ENCODE data around the genes MYOG, MYBPH and PRELP.

DNA sequence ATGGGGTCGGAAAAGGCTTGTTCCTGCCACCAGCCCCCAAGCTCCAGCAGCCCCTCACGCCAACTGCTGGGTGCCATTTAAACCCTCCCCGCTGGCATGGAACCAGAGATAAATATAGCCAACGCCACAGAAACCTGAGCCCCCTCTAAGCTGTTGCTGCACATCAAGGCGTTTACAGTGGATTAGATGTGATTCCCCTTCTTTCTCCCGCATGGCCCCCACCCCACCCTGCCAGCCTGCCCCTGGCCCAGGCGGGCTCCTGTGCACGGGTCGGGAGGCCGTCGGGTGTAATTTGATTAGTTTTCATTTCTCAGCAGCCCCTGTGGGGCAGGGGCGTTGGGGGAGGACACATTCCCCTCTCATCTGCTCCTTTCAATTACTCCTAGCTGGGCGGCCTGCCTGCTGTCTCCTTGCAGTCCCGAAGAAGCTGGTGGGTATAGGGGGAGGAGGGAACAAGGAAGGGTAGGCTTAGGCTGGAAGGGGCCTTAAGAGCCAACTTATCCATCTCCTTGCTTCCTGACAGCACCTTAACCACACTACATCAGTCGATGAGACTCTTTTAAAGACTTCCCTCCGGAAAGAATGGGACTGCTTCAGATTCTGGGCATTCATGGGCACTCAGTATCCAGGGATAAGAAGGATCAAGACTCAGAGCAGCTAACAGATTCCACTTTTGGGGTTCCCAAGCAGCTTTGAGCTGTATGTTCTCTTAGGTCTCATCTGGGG lies at the start of gene MYOG:
Gene MYOG, minus strand, starts transcription at position 53 of the 726 bp plus-strand sequence.
- PRO-cap: no peak

DNA sequence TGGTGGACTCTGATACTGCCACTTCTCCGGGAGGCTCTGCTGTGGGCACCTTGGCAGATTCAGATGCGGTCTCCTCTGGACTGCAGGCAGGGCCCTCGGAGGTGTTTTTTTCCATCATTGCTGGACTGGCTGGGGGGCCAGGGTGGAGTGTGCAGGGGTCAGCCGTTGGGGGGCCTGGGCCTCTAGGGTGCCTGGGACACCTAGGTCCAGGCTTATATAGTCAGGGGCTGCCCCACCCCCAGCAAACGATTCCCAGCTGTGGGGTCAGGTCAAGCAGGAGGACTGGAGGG lies at the start of gene MYBPH:
Gene MYBPH, minus strand, starts transcription at position 189 of the 290 bp plus-strand sequence.
- PRO-cap: no peak

DNA sequence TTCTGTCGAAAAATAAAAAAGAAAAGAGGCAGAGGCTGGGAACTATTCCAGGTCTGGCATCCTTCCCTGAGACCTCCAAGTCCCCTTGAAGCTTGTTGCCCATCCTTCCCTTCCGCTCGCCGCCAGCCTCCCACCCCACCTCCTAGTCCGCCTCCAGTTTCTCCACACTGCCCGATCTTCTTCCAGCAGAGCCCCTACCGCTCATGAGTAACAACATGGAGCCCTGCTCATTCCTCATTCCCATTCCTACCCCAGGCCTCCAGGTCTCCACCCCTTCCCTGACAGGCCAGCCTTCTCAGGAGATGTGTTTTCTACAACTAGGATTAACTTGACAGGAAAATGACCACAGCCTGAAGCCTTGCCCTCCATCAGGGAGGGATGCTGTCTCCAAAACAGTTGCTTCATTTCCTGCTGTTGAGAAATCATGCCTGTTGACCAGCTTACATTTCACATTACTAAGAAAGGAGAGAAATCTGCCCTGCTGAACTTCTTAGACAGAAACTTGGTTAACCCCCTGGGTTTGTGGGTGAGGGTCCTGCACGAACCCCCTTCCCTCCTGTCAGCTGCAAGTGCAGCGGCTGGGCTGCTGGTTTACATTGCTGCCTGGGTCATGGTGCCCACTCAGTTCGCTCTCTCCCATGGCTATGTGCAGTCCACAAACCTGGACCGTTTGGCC lies 16.0 kb upstream of the CHI3L1 start:
- PRO-cap: no peak

DNA sequence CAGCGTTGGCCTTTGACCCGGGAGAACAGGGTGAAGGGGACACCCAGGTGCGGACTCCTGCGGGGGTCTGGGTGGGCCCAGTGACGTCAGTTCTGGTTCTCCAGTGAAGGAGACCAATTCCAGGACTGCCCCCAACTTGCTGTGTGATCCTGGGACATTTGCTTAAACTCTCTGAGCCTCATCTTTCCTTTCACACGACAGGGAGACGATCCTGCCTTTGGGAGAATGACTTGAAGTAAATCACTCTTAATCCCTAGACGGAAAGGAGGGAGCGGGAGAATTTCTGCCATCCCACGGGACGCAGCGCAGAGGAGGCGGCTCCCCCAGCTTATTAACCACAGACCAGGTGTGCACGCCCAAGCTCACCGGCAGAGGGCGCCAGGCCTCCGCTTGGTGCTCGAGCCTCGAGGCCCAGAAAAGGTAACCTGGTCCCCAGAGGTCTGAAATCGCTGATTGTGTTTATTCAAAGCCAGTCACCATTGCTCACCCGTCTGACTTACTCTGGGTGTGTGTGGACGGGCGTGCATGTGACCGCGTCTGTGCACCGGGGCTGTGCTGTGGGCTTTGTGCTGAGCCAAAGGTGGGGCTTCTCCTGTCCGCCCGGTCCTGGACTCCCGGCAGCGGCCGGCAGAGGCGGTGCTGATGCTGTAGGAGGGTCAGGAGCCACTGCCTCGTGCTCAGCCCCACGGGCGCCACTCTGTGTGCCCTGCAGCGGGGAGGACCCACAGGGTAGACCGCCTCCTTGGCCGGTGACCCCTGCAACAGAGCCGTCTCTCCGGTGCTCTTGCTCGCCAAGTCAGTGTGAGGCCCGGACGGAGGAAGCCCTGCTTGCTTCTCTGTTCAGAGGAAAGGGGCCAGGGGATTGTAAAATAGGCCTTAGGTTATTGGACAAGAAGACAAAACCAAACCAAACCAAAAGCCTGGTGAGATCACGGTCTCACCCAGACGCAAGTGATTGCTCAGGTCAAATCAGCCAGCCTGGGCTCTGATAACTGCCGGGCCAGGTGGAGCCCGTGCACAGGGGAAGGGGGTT lies 32.1 kb upstream of the BTG2 start:
- PRO-cap: unidirectional peak, plus-strand start at position 799 of the sequence

DNA sequence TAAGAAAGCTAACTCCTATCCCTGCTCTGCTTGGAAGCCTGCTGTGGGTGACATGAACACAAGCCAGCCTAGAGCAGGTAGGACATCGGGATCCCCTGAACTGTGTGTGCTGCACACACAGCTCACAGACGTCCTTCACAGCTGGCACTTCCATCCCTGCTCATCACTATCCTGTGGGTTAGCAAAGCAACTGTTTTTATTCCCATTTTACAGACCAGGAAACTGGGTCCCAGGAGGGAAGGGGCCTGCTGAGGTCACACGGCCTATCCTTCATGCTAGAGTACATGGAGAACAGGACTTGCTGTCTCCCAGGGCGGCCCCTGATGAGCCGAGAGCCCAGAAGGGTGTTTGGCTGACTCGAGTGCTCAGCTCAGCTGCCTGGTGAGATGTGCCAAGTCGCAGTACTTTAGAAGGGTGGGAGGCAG lies 28.4 kb upstream of the BTG2 start:
- PRO-cap: no peak

GRCh38 chr1:203287048-203287878 lies 18.1 kb upstream of the BTG2 start:
- PRO-cap: no peak

- PRO-cap: no peak
Observed at GRCh38 chr1:203300758-203301360, 4.5 kb upstream of the BTG2 start.

DNA sequence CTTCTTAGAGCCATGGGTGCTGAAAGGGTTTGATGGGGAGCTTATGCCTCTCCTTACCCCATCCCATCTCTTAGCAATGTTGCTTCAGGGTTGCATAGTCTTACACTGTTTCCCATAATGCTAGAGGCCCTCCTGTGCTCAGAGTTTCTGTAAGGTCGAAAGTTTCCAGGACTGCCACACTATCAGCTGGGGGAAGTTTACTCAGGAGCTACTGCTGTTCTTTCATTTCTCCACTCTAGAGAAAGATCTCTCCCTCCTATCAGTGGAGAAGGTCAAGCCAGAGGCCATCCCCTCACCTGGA lies 777 bp downstream of the FMOD start:
- PRO-cap: no peak

DNA sequence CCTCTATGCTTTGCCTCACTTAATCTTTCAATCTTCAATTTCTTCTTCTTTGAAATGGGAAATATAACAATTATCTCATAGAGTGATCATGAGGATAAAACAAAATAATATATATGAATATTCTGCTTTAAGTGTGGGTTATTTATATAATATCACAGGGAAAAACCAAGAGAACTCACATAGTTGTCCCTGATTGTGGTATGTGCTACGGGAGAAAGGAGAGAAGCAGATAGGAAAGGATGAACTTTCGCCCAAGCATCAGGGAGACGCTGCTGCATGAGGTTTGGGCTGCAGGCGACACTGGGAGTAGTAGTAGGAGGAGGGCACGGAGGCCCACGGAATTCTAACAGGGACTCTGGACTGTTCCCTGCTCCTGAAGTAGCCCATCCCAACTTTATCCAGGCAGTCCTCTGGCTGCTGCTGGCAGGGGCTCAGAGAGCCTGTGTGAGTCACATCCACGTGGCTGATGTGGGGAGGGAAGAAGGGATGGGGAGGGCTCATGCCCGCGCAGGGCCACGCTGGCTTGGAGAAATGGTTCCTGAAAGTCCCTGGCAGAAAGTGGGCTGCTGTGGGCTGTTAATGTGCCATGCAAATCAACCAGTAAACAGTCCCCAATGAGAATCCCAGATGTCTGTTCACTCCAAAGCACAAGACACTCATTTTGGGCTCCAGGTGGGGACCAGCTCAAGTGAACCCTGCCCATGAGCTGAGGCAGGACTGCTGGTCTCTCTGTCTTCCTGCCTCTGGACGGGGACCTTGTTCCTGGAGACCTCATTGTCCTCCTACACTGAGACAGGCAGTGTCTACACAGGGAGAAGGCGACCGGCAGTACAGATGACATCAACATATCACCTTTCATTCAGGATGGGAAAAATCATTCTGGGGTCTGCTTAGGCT lies 57.5 kb upstream of the FMOD start:
- PRO-cap: bidirectional peak, plus-strand start at position 479 of the sequence, minus-strand start at position 396 of the sequence

DNA sequence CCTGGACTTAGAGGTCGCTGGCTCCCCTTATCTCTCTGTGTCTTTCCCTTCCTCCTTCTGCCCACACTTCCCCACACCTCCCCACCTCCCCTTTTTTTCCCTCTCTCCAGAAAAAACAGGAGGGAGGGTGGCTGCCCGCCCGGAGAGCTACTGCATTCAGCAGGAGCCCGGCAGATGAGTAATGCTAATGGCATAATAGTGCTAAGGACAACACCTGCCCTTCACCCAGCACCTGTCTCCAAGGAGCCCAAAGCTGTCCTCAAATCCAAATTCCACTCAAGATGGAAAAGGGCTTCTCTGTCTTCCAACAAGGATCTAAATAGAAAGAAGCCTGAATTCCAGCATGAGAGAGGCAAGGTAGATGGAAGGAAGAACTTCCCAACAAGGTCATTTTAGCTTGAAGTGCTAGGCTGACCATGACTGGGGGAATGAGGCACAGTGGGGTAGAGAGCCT lies 11.3 kb upstream of the PRELP start:
- PRO-cap: unidirectional peak, minus-strand start at position 59 of the sequence

- PRO-cap: no peak
Observed at GRCh38 chr1:203464884-203465674, 10.5 kb upstream of the PRELP start.

DNA sequence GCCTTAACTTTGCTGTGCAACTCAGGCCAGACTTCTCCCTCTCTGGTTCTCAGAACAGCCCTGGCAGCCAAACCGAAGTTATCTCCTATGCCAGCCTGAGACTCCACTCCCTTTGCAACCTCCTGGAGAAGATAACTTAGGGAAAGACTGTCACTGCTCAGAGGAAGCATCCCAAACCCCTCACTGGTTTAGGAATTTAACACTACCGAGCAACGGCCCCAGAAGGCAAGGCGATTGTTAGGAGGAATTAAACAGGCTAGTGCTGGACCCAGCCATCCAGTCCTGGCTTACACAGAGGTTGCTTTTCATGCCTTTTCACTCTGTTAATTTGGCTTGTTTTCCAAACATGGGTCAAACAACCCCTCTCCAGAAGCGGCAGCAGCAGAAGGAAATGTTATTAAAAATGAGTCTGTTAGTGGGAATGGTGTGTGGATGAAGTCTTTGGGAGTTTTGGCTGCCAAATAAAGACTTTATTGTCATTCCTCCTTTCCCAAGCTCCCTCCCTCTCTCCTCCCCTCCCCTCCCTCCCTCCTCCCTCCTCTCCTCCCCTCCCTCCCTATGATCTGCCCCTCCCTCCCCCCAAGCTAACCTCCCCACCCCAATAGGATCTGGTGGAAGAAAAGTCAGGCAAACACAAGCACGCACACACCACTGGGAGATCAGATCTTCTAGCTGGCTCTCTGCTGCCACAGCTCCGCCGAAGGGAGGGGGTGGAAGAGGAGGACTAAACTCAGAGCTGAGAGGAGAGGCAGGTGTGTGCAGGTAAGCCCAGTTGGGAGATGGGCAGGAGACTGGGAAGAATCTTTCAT lies at the start of gene PRELP:
Gene PRELP, plus strand, starts transcription at position 630 of the 809 bp plus-strand sequence.
- PRO-cap: bidirectional peak, plus-strand start at position 662 of the sequence, minus-strand start at position 456 of the sequence

DNA sequence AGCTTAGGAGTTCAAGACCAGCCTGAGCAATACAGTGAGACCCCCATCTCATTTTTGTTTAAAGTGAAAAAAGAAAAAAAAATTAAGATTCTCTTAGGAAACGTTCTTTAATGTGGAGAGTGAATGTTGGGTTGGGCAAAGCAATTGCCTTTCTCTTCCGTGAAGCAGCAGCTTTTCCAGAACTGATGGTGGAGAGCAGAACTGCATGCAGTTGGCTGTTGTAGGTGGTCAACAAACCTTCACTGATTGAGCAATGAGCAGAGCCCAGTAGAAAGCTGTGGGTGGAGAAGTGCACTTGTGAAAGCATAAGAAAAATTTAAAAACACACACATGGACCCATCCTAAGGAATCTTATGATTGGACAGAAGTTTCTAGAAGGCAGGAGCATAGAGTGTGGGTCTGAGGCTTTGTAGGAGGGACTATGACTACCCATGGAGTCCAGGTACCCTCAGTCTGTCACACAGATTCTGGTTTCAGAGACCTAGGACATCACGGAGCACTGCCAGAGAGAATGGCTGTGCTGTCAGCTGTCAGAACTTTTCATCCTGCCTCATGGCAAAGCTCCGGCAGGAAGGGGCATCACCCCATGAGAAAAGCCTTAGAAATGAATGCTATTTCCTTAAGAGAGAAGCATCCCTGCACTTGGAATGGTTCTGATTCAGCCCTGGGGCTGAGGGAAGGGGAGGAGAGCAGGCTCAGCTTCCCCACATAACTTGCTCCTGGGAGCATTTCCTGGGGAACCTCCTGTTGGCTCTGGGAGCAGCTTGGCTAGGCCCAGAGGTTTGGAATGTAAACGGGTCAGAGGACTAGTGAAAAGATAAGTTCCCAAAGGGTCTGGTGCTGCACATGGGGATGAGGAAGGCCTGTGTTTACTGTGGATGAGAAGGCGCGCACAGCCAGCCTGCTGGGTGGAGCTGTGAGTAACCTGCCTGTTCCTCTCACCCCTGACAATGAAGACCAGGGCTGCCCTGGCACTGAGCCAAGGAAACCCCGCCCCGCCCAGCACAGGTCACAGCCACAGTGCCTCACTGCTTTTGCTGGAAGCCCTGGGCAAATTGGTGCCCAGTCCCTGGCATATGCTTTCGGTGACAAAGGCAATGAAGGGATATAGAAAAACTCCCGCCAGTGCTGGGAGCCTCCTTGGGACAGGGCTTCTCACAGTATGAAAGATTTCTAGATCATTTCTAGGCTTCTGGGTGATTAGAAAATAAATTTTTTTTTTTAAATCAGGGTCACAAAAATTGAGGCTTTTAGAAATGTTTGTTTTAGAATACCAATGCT lies 4.9 kb downstream of the PRELP start:
- PRO-cap: bidirectional peak, plus-strand start at position 661 of the sequence, minus-strand start at position 545 of the sequence

DNA sequence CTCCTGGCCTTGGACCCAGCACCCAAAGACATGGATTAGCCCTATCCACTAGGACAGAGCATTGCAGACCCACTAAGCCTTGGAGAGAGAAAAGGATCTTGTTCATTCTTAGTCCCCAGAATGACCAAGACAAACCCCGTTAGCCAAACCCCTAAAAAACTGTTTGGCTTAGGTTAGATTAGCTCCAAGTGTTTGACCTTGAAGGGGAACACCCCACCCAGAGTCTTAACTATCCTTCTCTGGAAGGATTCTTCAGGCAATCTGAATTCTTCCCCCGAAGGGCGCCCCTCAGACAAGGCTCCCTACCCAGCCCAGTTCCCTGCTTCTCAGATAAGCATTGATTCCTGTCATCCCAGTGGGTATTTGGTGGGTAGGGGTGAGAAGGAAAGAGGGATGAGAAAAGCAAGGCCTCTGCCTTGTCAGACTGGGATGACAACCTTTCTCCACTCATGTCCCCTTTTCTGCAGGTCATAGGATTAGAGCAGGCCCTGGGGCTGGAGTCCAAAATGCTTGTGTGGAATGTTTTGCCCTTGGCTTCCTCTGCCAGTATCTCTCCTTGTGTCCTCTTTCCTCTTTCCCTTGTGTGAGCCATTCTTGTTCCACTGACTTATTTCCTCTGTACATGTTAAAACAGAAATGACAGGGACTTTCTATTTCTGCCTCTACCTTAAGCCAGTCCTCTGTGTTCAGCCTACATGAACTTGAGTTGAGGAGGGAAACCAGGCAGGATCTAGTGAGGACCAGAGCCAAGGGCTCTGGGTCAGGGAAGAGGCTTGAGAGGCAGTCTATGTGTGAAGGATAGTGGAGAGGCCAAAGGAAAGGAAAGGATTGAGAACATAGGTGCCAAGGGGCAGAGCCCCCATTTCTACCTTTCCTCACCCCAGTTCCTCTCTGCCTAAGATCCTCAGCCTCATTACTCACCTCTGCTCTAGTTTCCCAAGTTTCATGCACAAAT lies 4.0 kb downstream of the ATP2B4 start:
- PRO-cap: bidirectional peak, plus-strand start at position 696 of the sequence, minus-strand start at position 581 of the sequence

DNA sequence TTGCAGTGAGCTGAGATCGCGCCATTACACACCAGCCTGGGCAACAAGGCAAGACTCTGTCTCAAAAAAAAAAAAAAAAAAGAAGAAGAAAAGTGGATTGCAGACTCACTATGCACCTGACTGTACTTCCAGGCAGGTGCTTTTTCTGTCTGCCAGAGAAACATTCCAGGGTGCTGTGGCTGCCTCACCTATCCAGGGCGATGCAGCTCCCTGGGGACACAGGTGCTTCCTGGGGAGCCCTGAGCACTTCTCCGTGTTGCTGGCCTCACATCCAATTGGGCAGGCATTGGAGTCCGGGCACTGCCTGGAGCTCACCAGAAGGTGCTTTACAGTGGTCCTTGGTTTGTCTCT lies 35.5 kb upstream of the LAX1 start:
- PRO-cap: no peak

DNA sequence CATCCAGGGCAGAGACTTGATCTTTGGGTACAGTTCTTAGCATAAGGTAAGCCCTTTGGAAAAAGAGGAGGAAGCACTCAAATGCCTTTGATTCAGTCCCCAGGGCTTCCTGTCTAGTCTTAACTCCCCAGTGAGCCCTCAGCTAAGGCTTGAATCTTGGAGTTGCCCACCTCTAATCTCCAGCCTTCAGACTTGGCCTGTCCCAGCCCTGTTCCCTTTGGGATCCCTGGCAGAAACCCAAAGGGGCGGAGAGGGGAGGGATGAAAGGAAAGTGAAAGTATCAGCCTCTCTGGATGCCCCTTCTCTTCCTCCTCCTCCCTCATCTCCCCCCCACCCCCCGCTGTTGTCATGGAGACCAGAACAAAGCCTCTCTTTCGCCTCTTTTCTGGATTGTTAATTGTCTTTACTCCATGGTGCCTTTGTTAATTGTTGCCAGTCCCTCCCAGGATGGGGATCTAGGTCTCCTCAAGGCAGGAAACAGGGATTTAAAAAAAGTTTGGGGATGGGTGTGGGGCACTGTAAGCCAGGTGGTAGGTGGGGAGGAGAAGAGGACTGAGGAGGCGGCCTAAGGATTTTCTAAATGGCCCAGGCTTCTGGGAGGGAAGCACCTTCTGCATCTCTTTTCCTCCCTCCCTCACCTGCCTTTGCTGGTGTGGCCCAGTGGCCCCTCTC lies 7.7 kb upstream of the SOX13 start:
- PRO-cap: no peak

DNA sequence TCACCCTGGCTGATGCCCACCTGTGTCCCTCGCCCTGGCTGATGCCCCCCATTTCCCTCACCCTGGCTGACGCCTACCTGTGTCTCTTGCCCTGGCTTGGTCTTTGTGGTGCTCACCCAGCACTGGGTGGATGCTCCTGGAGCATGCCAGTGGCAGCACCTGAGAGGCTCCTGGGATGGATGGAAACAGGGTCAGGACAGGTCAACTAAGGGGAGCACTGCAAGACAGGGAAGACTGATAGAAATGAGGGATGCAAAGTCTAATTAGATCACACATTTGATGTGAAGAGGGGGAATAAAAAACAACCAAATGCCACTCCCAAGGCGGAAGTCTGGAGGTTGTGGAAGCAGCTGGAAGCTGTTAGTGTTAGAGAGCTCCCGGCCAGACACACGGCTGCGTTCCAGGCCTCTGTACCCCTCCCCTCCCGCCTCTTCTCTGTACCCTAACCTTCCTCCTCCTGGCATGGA lies 67.2 kb downstream of the PLEKHA6 start:
- PRO-cap: no peak

DNA sequence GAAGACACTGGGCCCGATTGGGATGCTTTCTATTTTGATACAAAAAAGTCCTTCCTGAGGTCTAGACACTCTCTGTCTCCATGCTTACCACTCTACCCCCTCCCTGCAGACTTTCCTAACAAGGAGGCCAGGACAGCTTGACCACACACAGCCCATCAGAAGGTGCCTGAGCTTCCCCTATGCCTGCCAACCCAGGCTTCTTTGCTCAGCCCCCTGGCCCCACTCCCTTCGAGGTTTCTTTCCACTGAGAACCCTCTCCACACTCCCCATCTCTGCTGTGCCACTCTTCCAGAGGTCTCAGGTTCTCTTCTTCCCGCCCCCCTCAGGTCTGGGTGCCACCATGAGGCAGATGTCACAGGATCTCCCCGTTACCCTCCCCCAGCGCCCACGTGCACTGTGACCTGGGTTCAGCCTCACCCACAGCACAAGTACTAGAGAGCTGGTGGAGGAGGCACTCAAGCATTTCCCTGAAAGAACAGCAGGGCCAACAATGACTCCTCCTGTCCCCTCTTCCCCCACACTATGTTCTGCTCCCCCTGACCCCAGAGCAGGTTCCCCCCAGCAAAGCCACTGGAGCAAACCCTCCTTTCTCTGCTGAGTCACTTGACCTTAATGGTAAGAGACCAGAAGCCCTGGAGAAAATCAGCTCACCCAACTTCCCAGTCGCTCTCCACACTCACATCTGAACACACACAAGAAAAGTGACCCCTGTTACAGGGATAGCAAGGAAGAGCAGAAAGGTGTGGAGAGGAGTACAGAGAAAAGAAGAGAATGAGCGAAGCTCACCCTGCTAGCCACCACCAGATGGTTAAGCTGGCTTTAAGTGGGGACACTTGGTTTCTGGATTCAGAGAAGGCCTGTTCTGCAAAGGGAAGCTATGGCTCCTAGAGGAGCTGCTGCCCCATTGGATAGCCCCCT lies 14.3 kb downstream of the PLEKHA6 start:
- PRO-cap: no peak

DNA sequence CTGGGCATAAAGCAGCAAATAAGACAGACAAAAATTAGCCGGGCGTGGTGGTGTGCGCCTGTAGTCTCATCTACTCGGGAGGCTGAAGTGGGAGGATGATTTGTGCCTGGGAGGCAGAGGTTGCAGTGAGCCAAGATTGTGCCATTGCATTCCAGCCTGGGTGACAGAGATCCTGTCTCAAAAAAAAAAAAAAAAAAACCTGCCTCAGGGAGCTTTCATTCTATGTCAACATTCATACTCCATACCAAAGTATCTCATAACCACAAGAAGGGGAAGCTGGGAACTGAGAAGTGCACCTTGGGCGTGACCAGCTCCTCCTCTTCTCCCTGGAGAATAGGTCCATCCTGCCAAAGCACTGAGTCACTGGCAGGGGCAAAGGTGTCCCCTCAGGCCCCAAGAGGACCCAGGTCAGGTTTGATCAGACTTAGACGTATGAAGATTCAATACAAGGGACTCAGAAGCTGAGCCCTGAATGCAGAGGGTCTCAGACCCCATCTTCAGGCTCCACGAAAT lies 36.9 kb upstream of the PPP1R15B start:
- PRO-cap: no peak

DNA sequence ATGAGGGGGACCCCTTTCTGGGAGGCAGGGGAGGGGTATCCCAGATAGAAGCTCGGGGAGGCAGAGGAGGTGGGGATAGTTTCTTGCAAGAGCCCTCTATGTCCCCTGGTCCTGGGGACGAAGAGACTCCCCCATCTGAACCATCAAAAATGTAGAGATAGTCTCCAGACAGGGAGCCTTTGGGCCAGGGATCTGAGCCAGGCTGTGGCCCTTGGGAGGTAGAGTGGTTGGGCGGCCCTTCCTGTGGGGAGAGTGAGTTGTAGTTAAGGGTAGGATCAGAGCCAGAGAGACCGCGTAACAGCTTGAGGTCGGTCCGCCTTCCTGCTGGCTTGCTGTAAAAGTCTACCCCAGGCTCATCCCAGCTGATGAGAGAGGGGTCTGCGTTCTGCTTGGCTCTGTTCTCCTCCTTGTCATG lies 25.3 kb downstream of the PIK3C2B start:
- PRO-cap: no peak